H1 (cell line): ENCODE results near the genes TSPYL1, CALHM5 and GPRC6A.

DNA sequence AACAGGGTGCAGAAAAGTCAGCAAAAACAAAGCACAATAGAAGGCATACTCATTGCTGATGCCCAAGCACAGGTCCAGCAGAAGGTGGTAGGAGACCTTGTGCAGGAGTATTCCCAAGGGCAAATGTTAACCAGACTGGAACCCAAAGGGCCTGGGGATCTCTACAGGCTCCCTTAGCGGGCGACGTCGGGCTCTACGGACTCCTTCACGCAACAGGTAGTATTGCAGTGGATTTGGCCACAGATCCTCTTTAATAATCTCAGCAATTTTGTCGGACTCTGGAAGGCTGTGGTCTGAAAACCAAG is 1.4 kb downstream of the TSPYL1 start:
- RRBS: no CpG with 5 or more reads among the region's 7 CpGs
CAGE:
- cytosol, long polyA plus RNA: no peak
- long polyA plus RNA: no peak
- nucleus, long polyA plus RNA: no peak

GRCh38 chr6:116279230-116279974 is at the start of gene TSPYL1:
TSPYL1 (minus strand) TSS chr6:116279930.
- RRBS: no CpG with 5 or more reads among the region's 59 CpGs
CAGE:
- cytosol, long polyA plus RNA: start-site peak on the minus strand at chr6:116279894-116279901, 31 reads
- long polyA plus RNA: start-site peak on the minus strand at chr6:116279886-116279905, 52 and 75 reads in 2 replicates
- nucleus, long polyA plus RNA: start-site peak on the minus strand at chr6:116279888-116279910, 51 reads

DNA sequence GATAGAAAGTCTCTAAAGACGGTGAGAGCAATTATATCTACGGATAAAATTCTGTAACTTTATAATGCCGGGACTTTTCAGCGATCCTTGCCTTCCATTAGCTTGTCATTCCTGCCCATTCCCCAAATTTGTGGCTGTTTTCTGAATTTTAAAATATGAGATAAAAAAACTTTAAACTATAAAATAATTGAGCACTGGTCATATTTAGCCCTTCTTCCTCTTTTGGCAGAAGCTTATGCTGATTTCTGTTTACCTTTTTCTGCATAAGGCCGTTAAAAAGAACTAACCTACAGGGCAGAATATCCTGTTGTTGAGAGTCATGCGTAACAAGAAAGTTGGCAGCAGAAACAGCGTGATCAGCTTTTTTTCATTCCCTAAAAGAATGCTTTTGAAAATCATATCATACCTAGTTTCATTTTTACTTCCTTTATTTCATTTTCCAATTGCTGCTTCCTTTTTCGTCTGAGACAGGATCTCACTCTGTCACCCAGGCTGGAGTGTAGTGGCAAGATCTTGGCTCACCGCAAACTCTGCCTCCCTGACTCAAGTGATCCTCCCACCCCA is 3.9 kb downstream of the CALHM6 start:
- RRBS: no CpG with 5 or more reads among the region's 9 CpGs
CAGE:
- cytosol, long polyA plus RNA: no peak
- long polyA plus RNA: no peak
- nucleus, long polyA plus RNA: no peak

DNA sequence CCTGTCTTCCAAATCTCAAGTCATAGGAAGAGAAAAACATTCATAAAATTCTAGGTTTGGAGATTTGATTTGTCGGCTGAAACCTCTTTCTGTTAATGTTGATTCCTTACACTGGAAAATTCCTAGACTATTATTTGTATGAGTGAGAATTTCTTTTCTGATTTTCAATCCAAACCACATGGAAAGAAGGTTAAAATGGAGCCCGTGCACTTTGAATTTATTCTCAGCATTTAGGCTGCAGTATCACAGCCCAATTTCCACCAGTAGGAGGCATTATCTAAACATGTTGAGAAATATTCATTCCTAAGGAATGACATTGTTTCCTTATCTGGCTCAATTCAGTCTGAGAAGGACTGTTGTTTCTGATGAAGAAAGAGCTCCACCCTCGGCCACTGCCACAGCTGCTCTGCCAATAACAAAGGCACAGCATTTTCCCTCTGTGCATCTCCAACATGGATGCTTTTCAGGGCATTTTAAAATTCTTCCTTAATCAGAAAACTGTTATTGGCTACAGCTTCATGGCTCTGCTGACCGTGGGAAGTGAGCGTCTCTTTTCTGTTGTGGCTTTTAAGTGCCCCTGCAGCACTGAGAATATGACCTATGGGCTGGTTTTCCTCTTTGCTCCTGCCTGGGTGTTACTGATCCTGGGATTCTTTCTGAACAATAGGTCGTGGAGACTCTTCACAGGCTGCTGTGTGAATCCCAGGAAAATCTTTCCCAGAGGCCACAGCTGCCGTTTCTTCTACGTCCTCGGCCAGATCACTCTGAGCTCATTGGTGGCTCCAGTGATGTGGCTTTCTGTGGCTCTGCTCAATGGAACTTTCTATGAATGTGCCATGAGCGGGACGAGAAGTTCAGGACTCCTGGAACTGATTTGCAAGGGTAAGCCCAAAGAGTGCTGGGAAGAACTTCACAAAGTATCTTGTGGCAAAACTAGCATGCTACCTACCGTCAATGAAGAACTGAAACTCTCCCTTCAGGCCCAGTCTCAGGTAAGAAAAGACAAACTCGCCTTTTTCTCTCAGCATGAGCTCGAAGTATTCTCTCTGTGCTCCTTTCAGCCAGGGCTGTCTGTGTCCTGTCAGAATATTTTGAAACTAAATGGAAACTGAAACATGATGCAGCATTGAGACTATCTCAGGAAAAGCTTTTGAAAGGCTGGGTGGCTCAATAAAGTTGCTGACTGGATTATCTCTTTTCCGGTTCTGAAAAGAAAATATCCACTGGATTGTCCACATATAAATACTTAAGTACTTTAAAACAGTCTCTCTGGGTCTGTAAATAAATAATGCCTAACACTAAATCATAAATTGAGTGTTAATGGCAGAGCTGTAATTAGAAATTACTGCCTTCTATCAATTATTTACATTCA is at the start of gene CALHM5:
TSS of gene CALHM5 (plus strand) at position 395 of the 1,372 bp plus-strand sequence.
- RRBS: no CpG with 5 or more reads among the region's 15 CpGs
CAGE:
- cytosol, long polyA plus RNA: start-site peak on the plus strand centred at position 424 of the sequence, 6 bp wide, 7 reads
- long polyA plus RNA: no peak
- nucleus, long polyA plus RNA: no peak

- RRBS: no CpG with 5 or more reads among the region's 9 CpGs
CAGE:
- cytosol, long polyA plus RNA: no peak
- long polyA plus RNA: no peak
- nucleus, long polyA plus RNA: no peak
Measured at GRCh38 chr6:116572041-116572524, 779 bp downstream of the RWDD1 start.

DNA sequence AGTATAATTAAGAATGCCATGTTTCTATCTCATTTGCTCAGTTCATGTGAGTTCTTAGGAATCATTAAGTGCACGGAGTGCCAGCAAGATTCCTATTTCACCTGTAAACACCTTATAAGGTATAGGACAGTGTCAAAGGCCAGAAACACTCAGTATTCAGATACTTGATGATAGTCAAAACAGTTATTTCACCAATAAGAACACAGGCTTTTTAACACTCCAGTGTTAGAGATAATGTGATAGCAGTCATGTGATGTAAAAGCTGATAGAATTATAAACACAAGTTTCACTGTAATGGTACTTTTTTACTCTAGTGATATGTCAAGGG is at the start of gene GPRC6A:
TSS of gene GPRC6A (minus strand) at position 90 of the 328 bp plus-strand sequence.
- RRBS: no CpG with 5 or more reads among the region's 1 CpG
CAGE:
- cytosol, long polyA plus RNA: no peak
- long polyA plus RNA: no peak
- nucleus, long polyA plus RNA: no peak

GRCh38 chr6:117181519-117182087 is 83.8 kb upstream of the VGLL2 start:
- RRBS: no CpG with 5 or more reads among the region's 19 CpGs
CAGE:
- cytosol, long polyA plus RNA: no peak
- long polyA plus RNA: no peak
- nucleus, long polyA plus RNA: no peak

DNA sequence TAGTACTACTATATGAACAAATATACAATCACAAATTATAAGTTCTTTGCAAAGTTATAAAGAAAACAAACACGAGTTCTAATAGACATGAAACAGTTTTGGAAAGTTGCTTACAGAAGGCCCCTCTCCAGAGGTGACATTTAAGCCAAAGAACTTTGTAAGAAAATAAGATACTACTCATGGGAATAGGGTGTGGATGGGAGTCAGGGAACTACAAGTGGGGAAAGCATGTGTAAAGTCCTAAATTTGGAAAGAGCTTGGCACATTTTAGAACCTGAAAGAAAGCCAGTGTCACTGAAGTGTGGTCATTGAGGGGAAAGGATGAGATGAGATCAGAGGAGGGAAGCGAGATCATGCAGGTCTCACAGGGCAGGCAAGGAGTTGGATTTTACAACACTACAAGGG is 37.9 kb downstream of the VGLL2 start:
- RRBS: no CpG with 5 or more reads among the region's 2 CpGs
CAGE:
- cytosol, long polyA plus RNA: no peak
- long polyA plus RNA: no peak
- nucleus, long polyA plus RNA: no peak

- RRBS: no CpG with 5 or more reads among the region's 1 CpG
CAGE:
- cytosol, long polyA plus RNA: no peak
- long polyA plus RNA: no peak
- nucleus, long polyA plus RNA: no peak
Measured at GRCh38 chr6:117485316-117485858, 2.9 kb downstream of the DCBLD1 start.

- RRBS: no CpG with 5 or more reads among the region's 4 CpGs
CAGE:
- cytosol, long polyA plus RNA: no peak
- long polyA plus RNA: no peak
- nucleus, long polyA plus RNA: no peak
Measured at GRCh38 chr6:117536279-117536756, 53.8 kb downstream of the DCBLD1 start.

GRCh38 chr6:117594245-117594727 is 8.0 kb downstream of the GOPC start:
- RRBS: no CpG with 5 or more reads among the region's 3 CpGs
CAGE:
- cytosol, long polyA plus RNA: no peak
- long polyA plus RNA: no peak
- nucleus, long polyA plus RNA: no peak

GRCh38 chr6:118408015-118408436 is 140.1 kb upstream of the PLN start:
- RRBS: no CpG with 5 or more reads among the region's 4 CpGs
CAGE:
- cytosol, long polyA plus RNA: no peak
- long polyA plus RNA: no peak
- nucleus, long polyA plus RNA: no peak

DNA sequence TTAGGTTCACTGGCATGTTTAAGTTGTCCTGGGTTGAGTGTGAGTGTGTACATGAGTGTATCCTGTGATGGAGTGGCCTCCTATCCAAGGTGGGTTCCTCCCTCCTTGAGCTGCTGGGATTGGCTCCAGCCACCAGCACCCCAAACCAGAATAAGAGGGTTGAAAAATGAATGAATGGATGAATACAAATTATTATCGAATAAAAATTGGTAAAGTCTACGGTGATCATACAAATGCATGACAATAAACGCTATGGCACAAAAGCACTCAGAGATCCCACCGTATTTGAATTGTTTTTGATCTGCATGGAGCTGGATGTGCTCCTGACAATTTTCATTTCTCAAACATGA is 9.4 kb downstream of the PLN start:
- RRBS: no CpG with 5 or more reads among the region's 4 CpGs
CAGE:
- cytosol, long polyA plus RNA: no peak
- long polyA plus RNA: no peak
- nucleus, long polyA plus RNA: no peak

DNA sequence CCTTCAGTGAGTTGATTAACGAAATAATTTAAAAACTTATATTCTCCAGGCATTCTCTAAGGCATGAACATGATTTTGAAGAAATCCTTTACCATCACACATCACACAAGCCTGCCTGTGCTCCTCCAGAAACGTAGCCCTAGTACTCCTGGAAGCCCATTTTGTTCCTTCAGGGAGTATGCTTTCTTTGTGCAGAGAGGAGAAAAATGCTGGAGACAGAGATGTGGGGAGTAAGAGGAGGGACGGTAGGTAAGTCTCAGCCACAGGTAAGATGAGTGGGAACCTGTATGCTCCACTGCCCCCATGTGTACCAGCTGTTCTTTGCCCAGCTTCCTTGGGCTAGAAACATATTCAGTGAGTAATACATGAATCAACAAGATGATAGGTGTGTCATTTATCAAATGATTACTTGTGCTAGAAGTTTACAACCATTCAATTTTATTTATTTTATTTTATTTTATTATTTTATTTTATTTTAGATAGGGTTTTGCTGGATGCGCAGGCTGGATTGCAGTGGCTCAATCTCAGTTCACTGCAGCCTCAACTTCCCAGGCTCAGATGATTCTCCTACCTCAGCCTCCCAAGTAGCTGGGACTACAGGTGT is 13.6 kb upstream of the CEP85L start:
- RRBS: no CpG with 5 or more reads among the region's 4 CpGs
CAGE:
- cytosol, long polyA plus RNA: no peak
- long polyA plus RNA: no peak
- nucleus, long polyA plus RNA: no peak

DNA sequence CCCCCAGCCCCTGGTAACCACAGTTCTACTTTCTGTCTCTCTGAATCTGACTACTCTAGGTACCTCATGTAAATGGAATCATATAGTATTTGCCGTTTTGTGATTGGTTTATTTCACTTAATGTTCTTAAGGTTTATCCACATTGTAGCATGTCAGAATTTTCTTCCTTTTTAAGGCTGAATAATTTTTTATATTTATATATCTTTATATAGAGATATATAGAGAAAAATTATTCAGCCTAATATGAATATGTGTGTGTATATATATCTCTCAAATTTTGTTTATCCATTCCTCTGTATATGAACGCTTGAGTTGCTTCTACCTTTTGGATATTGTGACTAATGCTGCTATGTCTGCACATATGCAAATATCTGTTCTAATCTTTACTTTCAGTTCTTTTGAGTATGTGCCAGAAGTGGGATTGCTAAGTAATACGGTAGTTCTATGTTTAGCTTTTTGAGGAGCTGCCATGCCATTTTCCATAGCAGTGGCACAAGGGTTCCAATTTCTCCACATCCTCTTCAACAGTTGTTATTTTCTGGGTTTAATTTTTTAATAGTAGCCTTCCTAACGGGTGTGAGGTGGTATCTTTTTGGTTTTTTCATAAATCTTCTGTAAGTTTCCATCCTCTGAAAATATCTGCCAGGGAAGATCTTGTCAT is 72.8 kb upstream of the CEP85L start:
- RRBS: no CpG with 5 or more reads among the region's 4 CpGs
CAGE:
- cytosol, long polyA plus RNA: no peak
- long polyA plus RNA: no peak
- nucleus, long polyA plus RNA: no peak

- RRBS: no CpG with 5 or more reads among the region's 6 CpGs
CAGE:
- cytosol, long polyA plus RNA: no peak
- long polyA plus RNA: no peak
- nucleus, long polyA plus RNA: no peak
Measured at GRCh38 chr6:118892205-118893045, 1.5 kb upstream of the ASF1A start.

DNA sequence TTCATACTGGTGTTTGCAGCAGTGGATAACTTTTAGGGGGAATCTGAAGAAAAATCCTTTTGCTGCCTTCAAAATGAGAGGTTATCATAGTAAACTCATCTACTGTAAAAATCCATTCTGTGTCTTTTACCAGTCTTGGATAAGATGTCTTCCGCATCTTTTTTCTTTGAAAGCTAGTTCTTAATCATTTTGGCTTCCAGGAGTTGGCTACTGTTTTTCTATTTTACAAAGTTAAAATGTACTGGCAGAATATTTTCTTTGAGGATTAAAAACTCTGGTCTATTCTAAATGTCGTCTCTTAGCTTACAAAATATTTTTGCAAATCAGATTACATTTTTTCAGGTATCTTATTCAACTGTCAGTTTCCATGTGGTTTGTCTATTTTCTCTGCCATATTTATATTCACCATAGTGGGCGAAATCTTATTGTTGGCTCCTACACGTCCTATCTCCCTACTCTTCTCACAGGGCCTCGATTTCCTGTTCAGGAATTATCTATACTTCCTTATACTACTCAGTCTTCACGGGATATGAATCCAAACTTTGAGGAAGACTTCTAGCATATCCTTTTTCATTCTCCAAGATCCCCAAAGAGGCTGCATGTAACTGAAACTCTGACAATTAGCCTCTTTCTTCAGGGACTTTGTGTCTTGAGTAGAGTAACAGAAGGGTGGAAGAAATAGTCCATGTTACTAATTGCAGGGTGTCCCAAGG is 62.9 kb downstream of the MAN1A1 start:
- RRBS: no CpG with 5 or more reads among the region's 6 CpGs
CAGE:
- cytosol, long polyA plus RNA: no peak
- long polyA plus RNA: no peak
- nucleus, long polyA plus RNA: no peak

DNA sequence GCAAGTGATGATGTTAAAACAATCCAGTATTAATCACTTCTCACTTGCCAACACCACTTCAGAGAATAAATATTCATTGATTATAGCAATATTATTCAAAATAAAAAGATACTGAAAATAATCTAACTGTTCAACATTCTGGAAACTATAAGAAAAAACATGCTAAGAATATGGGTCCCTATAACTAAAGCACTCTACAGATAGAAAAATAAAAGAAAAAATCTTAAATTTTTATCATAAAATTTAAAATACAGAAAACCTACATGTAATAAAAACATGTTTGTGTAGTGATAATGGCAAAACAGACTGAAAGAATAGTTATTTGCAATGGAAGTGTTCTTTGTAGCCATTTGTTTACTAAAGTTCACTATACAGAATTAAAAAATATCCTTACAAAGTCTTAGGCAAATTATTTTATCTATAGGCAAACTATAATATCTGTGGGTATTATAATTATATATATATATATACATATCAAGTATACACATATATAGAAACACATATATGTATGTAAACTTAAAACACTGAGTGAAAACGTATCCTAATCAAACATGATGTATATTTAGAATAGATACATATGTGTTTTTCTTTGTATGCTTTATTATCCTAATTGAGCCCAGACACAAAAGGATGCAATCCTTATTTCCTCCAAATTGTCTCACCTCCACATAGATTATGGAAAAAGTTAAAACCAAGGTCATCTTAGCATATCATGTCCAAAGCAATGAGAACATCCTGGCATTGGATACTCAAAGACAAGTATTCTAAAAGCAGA is 60.8 kb downstream of the MAN1A1 start:
- RRBS: no CpG with 5 or more reads among the region's 1 CpG
CAGE:
- cytosol, long polyA plus RNA: no peak
- long polyA plus RNA: no peak
- nucleus, long polyA plus RNA: no peak

DNA sequence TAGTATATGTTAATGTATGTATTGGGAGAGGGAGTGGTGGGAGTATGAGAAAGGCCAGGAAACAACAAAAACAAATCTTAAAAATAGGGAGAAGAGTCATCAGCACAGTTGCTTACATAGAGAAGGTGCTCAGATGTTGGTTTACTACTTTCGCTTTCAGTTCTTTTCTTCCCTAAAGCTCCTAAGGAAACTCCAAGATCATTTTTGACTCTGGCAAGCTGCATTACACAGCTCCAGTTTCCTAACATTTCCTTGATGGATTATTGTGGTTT is 117.9 kb upstream of the MAN1A1 start:
- RRBS: no CpG with 5 or more reads among the region's 1 CpG
CAGE:
- cytosol, long polyA plus RNA: no peak
- long polyA plus RNA: no peak
- nucleus, long polyA plus RNA: no peak

GRCh38 chr6:120226720-120227189 is 877.2 kb upstream of the MAN1A1 start:
- RRBS: no CpG with 5 or more reads among the region's 3 CpGs
CAGE:
- cytosol, long polyA plus RNA: no peak
- long polyA plus RNA: no peak
- nucleus, long polyA plus RNA: no peak